ENCODE measurements around a stretch of chr22.

GRCh38 chr22:46996937-46997912, 234.8 kb downstream of the TBC1D22A start:
- RRBS, result 95% methylated on average over 6 of the region's 22 CpGs

GRCh38 chr22:47044309-47044862, 281.9 kb downstream of the TBC1D22A start:
- RRBS, result no CpG with 5 or more reads among the region's 12 CpGs

GRCh38 chr22:47129862-47130529, 367.5 kb downstream of the TBC1D22A start:
- RRBS, result 93% methylated on average over 7 of the region's 17 CpGs

GRCh38 chr22:47176889-47177292, 414.4 kb downstream of the TBC1D22A start:
- RRBS, result no CpG with 5 or more reads among the region's 13 CpGs

DNA sequence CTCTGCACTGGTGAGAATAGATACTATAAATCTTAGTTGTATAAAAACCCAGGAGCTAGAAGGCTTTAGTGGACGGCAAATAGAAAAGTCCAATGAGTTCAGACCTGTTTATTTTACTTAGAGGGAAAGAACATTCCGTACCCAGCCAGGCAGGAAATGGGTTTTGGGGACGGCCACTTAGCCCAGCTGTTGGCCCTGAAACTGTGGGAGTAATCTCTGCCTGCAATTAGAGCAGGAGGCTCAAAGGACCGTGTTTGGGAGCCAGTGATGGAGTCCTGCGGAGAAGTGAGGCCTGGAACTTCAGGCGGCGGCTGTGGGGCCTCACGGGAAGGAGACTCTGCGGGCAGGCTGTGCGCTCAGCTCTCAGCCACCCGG, 530.1 kb downstream of the TBC1D22A start:
- RRBS, result no CpG with 5 or more reads among the region's 11 CpGs

- RRBS, result no CpG with 5 or more reads among the region's 8 CpGs
These were observed 605.9 kb upstream of the TAFA5 start for GRCh38 chr22:47883433-47883882.

- RRBS, result no CpG with 5 or more reads among the region's 12 CpGs
These were observed 570.8 kb upstream of the TAFA5 start for GRCh38 chr22:47918478-47919031.

DNA sequence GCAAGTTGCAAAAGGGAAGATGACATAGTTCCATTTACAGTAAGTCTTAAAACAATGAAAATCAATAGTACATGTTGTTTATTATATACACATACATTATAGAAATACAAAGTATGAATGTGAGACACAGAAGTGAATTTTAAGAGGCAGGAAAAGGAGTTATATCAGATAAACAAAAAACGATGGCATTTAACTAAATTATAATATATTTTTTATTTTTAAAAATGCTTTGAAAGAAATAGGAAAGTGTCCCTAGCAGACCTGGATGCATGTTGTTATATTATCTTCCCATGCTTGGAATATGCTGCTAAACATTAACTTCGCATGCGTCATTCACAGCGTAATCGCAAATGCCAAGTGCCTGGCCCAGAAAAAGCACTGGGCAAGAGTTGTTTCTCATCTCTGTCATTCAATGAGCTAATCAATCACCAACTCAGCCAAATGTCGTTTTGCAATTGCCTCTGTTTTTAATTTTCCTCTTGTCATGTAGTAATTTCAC, 83.7 kb upstream of the TAFA5 start:
- RRBS, result no CpG with 5 or more reads among the region's 6 CpGs

DNA sequence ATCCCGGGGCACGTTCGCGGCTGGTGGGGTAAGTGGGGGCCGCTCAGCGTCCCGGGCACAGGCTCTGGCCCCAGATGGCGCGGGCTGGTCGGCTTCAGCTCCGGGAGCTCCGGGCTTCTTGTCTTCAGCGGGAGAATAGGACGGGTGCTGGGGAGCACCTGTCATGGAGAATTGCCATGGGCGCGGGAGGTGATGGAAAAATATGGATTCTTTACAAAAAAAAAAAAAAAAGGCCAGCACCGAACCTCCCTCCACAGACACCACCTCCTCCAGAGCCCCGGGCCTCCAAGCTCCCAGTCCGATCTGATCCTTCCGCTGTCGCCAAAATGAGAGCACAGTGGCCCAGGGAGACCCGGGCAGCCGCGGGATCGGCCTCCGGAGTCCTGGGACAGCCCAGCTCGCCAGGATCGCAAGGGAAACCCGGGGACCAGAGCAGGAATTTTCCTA, 1.2 kb downstream of the TAFA5 start:
- RRBS, result 8% methylated on average over 19 of the region's 29 CpGs

DNA sequence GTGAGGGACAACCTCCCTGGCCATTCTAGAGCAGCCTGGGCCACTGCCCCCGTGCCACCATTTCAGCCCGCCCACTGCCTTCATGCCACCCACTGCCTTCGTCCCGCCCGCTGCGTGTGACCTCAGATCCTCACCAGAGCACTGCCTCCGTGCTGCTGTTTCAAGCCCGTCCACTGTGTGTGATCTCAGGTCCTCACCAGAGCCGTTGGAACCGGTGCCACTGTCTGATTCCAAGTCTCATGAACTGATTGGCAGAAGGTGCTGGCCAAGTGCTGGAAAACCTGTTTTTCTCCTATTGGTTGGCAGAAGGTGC, 231.8 kb downstream of the TAFA5 start:
- RRBS, result no CpG with 5 or more reads among the region's 10 CpGs

DNA sequence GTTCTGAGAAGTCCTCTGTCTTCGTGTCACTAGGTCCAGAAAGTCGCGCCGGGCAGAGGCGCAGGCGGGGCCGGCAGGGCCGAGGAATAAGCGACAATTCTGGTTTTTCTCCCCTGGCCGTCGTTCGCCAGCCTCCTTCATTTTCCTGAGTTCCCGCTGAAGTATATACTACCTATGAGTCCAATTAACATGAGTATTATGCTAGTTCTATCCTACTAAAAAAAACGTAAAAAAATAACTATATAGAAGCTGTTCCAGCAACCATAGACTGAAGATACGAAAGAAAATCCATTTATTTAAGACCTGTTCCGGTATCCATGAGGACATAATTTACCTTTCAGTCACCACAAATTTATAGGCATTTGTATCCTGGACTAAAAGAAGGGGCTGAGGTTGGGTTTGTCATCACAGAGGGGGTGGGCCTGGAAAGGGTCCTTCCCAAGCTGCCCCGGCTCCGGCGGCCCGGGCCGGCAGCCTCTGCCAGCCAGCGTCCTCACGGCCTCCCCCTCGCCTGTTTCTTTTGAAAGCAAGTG, 262.0 kb downstream of the TAFA5 start:
- RRBS, result no CpG with 5 or more reads among the region's 24 CpGs

DNA sequence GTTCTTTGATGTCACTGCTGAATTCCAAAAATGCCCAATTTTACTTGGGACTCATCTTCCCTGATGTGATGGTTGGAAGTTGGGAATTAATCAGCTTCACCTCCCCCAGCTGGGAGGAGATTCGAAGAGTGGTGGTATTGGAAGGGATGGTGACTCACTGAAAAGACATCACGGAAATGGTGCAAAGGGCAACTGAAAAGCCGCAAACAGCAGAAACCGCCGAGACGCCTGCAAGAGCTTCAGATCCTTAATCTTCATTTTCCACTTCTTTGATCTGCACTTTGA, 325.6 kb downstream of the BRD1 start:
- RRBS, result no CpG with 5 or more reads among the region's 6 CpGs

GRCh38 chr22:49658349-49658805, 169.3 kb downstream of the BRD1 start:
- RRBS, result no CpG with 5 or more reads among the region's 12 CpGs

DNA sequence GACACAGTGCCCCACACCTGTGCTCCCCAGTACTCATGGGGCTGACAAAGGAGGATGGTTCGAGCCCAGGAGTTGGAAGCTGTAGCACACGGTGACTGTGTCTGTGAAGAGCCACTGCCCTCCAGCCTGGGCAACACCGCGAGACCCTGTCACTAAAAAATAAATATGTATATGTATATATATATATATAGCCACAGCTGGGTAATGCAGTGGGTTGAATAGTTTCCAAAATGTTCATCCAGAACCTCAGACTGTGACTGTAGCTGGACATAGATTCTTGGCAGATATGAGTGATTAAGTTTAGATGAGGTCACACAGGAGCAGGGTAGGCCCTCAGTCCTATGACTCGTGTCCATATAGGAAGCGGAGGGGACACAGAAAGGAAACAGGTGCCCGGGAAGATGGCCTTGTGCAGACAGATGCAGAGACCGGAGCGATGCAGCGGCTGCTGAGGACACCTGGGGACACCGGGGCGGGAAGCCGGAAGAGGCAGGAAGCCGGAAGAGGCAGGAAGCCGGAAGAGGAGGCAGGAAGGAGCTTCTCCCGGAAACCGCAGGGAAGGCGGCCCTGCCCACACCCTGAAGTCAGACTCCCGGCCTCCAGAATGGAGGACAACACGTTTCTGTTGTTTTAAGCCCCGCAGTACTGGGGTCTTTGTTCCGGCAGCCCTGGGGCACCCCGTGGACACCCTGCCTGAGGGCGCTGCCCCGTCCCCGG, 103.8 kb downstream of the BRD1 start:
- RRBS, result 38% methylated on average over 14 of the region's 26 CpGs

DNA sequence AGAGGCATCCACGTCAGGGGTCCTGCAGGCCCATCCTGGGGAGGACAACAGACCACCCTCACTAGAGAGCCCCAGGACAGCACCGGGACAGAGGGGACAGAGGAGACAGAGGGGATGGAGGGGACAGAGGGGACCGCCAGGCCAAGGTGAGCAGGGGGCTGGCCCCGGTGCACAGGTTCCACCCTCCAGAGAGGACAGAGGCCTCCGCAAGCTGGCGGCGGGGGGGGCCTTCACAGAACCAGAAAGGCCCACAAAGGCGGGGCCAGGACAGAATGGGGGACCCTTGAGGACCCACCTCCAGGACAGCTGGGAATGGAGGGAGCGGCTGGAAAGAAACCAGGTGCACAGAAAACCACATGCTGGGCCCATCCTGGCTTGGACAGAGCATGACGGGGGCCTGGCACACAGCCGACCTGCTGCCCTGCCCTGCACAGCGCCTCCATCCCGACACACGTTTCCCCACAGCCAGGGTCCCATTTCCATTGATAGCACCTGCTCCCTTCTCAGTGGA, 28.4 kb downstream of the BRD1 start:
- RRBS, result 96% methylated on average over 3 of the region's 14 CpGs

- RRBS, result no CpG with 5 or more reads among the region's 10 CpGs
These were observed 2.6 kb downstream of the BRD1 start for GRCh38 chr22:49825095-49825364.

DNA sequence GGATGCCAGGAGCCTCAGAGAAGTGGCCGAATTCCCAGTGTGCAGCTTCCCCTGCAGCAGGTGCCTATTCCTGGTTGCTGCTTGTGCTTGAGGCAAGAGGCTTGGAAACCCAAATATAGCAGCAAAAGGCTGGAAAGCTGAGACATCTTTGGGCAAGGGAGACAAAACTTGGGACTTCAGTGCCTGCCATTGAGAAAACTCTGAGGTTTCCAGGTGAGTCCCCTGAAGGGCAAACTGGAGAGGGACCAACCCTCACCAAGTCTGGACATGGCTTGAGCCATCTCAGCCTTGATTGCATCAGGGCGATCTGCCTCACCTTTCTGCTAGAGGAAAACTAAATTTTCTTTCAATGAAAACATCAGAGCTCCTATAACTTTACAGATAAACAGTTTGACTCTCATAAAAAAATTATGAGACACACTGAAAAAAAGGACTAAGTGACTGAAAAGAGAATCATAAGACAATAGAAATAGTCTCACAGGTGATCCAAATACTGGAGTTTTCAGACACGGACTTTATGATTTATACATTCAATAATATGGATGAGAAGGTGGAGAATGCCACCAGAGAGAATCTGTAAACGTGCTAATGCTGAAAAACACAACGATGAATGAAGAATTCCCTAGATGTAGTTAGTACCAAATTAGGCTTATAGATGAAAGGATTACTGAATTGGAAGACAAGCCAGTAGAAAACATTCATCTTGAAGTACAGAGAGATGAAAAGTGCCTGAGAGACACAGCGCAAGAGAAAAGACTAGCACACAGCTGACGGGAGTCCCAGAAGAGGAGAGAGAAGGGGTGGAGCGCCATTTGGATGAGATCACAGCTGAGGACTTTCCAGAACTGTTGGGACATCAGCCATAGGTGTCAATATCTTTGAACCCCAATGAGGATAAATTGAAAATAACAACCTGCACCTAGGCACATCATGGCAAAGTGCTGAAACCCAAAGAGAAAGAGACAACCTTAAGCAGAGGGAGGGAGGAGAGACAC, 25.5 kb downstream of the ALG12 start:
- RRBS, result no CpG with 5 or more reads among the region's 8 CpGs

DNA sequence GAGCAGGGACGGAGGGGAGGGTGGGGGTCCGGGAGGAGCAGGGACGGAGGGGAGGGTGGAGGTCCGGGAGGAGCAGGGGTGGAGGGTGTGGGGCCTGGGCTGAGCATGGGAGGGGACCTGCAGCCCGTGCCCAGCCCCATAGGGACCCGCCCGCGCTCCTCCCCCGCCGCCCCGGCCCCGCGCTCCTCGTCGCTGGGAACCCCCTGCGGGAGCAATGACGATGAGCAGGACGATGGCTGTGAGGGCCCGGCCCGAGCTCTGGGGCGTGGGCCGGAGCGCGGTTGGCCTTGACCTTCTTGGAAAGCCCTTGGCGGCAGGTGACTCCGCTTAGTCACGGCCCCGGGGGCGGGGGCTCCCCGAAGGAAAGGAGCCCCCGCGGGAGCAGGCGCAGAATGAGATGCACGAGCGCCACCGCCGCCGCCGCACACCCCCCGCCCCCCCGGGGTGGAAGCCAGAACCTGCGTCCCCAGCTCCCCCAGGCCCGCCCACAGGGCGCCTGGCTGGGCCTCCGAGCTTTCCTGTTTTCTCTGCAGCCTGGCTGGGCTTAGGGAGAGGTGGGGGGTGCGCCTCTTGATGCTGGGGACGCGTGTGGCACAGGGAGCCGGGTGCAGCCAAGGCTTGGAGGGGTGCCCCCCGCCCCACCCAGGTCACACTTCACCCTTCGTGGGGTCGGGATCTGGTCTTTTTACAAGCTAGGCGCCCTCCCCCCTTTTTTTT, 17.7 kb downstream of the CRELD2 start:
- RRBS, result 2% methylated on average over 17 of the region's 53 CpGs

- RRBS, result 27% methylated on average over 3 of the region's 28 CpGs
These were observed 9.4 kb upstream of the PIM3 start for GRCh38 chr22:49950969-49951779.

GRCh38 chr22:49952969-49953908, 7.3 kb upstream of the PIM3 start:
- RRBS, result no CpG with 5 or more reads among the region's 29 CpGs